Epithelial cell of prostate (primary cell): ENCODE measurements around a stretch of chr10.

- RRBS = no CpG with 5 or more reads among the region's 2 CpGs
These were observed 13.2 kb upstream of the TRIM8 start for GRCh38 chr10:102631082-102631447.

- RRBS = no CpG with 5 or more reads among the region's 4 CpGs
These were observed 11.6 kb upstream of the TRIM8 start for GRCh38 chr10:102632578-102633157.

DNA sequence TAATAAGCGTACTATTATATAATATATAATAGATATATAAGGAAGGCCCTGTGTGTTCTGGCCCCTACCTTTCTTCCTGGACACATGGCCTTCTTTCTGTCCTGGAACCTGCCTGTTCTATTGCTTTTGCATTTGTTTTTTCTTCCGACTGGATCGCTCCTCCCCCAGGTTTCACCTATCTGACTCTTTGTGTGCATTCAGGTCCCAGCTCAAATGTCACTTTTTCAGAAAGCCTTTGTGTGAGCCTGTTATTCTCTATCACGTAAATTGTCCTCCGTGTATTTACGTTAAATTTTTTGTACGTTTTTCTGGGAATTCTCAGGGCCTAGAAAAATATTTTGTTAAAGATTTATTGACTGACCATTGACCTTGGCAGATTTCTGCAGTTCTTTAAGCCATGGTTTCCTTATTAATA lies 2.8 kb upstream of the TRIM8 start:
- RRBS = no CpG with 5 or more reads among the region's 7 CpGs

DNA sequence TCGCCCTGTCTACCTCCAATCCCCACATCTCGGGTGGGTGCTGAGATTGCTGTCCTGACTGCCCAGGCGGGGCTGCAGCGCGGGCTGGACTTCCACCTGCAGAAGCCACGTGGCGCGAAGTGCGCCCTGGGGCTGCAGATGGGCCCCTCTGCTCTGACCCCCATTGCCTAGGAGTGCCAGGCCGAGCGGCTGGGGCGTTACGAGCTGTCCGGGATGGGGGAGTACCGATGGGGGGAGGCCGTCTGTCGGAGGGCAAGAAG lies 201 bp downstream of the SFXN2 start:
- RRBS = 4% methylated on average over 3 of the region's 17 CpGs

- RRBS = no CpG with 5 or more reads among the region's 5 CpGs
These were observed 11.8 kb downstream of the SFXN2 start for GRCh38 chr10:102726176-102726677.

DNA sequence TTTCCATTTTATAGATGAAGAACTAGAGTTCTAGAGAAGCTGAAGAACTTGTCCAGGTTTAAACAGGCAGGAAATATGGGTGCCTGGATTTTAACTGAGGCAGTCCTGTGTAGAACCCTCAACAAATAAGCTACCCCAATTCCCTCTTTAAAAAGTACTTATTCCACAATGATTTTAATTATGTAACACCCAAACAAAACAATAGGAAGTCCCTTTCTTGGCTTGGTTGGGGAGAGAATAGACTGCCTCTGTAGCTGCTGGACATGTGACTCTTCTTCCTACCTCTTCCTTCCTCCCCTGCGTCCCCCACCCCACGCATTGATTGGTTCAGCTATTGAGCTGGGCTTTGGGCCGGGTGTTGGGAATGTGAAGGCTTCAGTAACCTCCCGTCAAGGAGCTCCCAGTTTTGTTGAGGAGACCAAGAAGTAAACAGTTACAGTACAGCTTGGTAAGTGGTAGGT lies 12.9 kb downstream of the SFXN2 start:
- RRBS = no CpG with 5 or more reads among the region's 4 CpGs

- RRBS = no CpG with 5 or more reads among the region's 6 CpGs
These were observed 34.5 kb downstream of the WBP1L start for GRCh38 chr10:102778215-102778649.

DNA sequence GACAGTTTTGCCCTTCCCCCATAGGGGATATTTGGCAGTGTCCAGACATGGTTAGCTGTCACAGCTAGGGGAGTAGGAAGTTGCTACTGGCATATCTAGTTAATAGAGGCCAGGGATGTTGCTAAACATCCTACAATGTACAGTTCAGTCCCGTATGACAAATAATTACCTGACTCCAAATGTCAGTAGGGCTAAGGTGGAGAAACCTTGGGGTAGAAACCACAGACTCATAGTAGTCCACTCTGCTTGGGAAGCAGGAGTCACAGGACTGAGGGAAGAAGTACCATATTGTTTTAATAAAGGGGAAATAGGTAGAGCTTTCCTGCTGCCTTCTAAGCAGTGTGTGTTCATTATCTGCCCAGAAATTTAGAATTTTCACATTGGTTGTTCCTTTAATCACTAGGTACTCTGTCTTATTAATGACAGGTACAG lies 39.9 kb downstream of the WBP1L start:
- RRBS = no CpG with 5 or more reads among the region's 1 CpG

GRCh38 chr10:102815728-102816777 lies 21.2 kb downstream of the CYP17A1 start:
- RRBS = no CpG with 5 or more reads among the region's 19 CpGs

DNA sequence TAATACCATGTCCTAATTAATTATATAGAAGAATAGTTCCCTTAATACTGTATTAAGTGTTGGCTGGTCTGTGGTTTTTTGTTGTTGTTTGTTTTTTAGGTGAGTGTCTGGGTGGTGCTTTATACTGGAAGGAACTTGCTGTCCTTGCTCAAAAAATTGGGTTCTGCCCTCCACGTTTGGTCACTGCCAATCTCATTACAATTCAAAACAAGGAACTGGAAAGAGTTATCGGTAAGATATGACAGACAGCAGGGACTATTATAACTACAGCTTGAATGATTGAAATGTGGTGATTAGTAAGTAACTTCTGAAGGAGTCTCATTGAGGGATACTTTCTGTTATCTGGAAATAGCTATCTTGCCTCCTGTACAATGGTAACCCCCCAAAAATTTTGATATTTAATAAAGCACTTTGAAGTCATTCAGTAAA lies 9.0 kb downstream of the AS3MT start:
- RRBS = no CpG with 5 or more reads among the region's 2 CpGs

- RRBS = no CpG with 5 or more reads among the region's 7 CpGs
These were observed 111.2 kb downstream of the NT5C2 start for GRCh38 chr10:103081729-103082377.

GRCh38 chr10:103082378-103083021 lies 110.6 kb downstream of the NT5C2 start:
- RRBS = no CpG with 5 or more reads among the region's 4 CpGs

DNA sequence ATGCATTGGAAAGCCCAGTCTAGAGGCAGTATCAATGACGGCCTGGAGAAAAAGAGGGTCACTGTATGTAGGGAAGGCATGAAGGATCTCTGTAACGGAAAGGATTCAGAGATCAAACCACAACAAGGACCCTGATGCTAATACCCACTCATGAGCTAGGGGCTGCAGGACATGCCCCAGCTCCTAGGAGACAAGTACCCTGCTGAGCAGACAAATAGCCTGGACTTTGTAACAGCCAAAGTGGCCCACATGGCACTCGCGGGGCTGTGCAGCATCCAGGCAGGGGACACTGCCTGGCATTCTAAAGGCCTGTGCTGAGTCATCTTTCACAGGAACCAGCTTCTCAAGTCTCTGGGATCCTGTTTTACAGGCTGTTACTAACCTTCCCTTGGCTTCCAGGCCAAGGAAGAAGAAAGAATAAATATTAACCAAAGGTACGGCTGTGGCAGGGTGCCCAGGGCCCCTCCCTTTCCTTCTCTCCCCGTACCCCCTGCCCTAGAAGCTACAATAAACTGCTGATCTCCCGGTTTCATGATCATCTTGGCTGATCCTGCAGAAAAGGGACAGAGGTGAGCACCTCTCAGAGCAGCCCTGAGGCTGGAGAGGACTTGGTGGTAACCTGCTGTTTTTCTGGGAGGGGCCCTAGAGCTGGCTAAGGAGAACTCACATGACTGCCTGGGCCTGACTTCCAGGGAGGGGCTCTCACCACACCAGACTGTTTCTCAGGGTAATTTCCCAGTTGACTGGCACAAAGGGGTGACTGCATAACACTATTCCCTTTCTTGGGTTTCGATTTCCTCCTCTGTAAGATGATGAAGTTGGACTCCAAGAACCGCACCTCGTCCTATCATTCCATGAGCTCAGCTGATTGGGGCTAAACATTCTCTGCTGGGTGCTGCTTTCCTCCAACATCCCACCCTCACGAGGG lies 4.2 kb upstream of the RPEL1 start:
- RRBS = no CpG with 5 or more reads among the region's 11 CpGs

DNA sequence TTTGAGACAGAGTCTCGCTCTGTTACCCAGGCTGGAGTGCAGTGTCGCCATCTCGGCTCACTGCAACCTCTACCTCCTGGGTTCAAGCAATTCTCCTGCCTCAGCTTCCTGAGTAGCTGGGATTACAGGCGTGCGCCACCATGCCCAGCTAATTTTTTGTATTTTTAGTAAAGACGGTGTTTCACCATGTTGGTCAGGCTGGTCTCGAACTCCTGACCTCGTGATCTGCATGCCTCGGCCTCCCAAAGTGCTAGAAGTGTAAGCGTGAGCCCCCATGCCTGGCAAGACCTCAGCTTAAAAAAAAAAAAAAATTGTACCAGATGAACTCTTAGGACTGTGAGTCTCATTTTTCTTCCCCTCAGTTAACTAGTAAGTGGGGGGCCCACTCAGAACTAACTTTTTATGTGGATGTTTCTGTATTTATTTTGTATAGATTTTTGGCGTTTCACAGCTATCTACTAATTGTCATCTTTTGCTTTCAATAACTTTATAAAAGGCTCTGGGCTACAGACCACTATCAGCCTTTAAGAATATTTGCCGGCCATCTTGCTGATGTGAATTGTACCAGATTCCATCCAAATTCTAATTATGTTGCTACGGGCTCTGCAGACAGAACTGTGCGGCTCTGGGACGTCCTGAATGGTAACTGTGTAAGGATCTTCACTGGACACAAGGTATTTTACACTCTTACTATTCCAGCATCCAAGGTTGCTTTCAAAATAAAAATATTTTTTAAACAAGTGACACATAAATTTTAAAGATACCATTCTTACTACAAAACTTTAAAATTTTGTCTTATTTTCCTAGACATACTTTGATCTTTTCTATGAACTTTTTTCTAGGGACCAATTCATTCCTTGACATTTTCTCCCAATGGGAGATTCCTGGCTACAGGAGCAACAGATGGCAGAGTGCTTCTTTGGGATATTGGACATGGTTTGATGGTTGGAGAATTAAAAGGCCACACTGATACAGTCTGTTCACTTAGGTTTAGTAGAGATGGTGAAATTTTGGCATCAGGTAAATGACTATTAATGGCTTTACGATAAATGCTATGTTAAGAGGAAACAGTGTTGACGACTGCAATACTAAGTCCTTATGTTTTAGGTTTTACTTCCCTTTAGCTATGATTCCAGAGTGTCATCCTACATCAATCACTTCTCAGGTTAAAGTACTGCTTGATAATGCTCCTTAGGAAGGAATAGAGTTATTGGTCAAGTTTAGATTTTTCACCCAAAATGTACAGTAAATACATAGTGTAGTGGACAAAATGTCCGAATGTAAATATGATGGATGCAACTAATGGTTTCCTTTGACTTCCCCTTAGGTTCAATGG lies 9.1 kb downstream of the ATP5MK start:
- RRBS = no CpG with 5 or more reads among the region's 18 CpGs

GRCh38 chr10:103494146-103494883 lies 810 bp downstream of the NEURL1 start:
- RRBS = 1% methylated on average over 26 of the region's 58 CpGs

DNA sequence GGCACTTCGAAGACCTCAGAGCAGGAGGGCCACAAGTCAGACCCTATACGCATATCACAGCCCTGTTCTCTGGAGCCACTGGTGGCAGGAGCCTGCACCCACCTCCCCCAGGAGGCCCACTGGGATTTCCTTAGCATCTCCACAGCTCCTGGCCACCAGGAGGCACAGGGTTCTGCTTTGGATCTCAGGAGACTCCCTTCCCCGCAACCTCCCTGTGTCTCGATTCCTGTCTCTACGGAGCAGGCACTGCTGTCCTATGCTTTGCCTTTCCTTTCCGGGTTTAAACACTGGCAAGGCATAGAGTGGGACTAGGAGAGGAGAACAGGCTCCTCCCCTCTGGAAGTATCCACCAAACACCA lies 166.2 kb downstream of the NEURL1 start:
- RRBS = no CpG with 5 or more reads among the region's 6 CpGs

DNA sequence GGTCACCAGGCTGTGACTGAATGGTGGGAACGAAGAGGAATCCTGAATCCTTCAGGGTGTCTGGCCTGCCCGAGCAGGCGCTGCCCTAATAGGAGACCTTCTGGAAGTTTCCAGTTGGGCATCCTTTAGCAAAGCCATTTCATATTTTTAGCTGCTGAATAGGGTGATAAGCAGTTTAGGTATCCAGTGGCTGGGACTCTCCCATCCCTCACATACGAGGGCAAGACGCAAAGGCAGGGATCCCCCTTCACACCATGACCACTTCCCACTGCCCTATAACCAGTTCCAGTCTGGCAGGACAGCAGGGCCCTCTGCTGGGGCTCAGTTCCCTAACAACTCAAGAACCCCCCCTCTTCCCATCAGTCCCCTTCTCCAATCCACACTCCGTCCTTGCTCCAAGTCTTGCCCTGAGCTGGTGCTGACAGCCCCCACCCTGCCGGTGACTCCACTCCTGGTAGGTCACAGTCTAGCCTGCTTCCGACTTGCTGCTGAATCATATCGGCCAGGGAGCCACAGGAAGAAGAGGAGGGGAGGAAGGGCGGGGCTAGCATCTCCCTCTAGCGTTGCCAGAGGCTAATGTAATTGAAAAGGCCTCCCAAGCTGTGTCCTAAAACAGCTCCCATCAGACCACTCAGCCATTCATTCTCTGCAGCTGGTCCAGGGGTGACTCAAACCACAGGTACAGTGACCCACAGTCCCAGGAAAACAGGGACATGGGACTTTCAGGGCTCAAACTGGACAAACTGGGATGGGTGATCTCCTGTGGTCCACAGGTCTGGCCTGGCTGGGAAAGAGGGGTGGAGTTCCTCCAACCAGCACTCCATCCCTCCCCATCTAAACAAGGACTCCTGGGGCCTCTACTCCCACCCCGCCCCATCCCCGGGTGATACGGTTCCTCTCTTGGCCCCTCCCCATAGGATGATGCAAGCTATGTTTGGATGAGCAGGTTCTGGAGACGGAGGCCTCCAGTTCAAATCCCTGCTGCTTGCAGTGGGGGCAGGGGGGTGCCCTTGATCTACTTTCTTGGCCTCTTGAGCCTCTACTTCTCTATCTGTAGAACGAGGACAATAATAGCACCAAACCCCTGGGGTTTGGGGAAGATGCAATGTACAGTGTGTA lies 158.9 kb downstream of the SH3PXD2A start:
- RRBS = no CpG with 5 or more reads among the region's 16 CpGs

DNA sequence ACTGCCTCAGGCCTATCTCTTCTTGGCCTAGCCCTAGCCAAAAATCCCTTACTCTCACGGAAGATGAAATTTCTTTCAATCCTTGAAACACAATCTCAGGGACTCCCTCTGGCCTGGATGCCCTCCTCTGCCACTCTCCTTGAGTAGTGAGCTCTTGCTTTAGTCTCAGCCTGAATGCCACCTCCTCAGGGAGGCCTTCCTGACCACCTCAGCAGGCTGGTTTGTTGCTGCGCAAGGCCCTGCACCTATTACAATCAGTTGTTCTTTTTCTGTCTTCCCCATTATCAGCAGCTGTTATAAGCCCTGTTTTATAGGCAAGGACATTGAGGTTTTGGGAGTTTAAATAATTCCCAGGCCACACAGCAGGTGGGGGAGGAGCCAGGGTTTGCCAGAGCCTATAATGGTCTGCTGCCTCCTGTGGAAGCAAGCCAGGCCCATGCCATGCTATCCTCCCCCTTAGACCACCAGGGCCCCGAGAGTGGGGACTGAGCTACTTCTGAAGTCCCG lies 141.9 kb downstream of the SH3PXD2A start:
- RRBS = no CpG with 5 or more reads among the region's 4 CpGs

GRCh38 chr10:103746372-103747650 lies 108.6 kb downstream of the SH3PXD2A start:
- RRBS = 19% methylated on average over 2 of the region's 33 CpGs